Hepatocyte (in vitro differentiated cells and primary cell): ENCODE data around the genes TRIM74, BUD23 and TMEM270.

GRCh38 chr7:72926008-72926986 lies 1.4 kb downstream of the POM121 start:
- RAMPAGE, long total RNA, result no peak
- RRBS, result no CpG with 5 or more reads among the region's 20 CpGs

DNA sequence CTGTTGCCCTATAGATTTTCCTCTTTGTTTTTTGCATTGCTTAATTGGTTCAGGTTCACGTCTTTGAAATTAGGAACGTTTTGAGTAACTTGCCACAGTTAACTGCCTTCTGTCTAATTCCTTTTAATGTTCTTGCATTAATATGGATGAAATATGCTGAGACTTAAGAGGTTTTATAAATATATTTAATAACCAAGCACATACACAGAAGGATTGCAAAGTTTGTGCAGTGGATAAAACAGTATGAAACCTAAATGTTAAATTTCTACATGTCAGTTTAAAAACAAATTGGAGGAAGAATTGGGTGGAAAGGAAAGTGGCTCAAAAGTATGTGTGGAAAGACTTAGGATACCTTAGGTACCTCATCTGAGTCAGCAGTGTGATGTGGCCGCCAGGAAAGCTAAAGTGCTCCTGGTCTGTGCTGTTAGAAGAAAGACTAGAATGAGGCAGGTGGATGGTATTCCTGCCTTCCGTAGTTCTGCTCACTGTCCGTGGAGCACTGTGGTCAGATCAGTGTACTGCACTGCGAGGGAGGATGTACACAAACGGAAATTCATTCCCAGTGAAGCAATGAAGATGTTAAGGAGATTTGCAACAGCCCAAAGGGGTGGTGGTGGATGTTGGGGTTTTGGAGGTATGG lies 3.7 kb downstream of the POM121 start:
- RAMPAGE, long total RNA, result no peak
- RRBS, result no CpG with 5 or more reads among the region's 7 CpGs

GRCh38 chr7:72944284-72945025 lies 19.6 kb downstream of the POM121 start:
- RAMPAGE, long total RNA, result no peak
- RRBS, result no CpG with 5 or more reads among the region's 13 CpGs

GRCh38 chr7:72954371-72955024 lies 14.8 kb downstream of the TRIM74 start:
- RAMPAGE, long total RNA, result no peak
- RRBS, result no CpG with 5 or more reads among the region's 60 CpGs

DNA sequence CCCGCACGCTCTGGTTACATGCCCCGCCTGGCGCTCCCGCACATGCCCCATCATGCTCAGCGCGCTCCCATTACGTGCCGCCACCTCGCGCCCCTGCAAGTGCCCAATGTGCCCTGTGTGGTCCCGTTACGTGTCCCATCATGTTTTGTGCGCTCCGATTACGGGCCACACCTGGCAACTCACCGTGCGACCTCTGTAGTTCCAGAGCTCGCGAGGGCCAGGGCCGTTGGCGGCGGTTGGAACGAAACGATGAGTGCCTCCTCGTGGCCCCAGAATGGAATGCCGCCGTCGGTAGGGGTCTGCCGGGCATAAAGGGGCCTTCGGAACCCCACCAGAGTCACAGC lies at the start of gene TRIM74:
TRIM74 (minus strand) TSS at position 58 of the 344 bp plus-strand sequence.
- RAMPAGE, long total RNA, result no peak
- RRBS, result no CpG with 5 or more reads among the region's 31 CpGs

GRCh38 chr7:73201233-73201518 lies 45.9 kb upstream of the SPDYE10 start:
- RAMPAGE, long total RNA, result no peak
- RRBS, result no CpG with 5 or more reads among the region's 6 CpGs

DNA sequence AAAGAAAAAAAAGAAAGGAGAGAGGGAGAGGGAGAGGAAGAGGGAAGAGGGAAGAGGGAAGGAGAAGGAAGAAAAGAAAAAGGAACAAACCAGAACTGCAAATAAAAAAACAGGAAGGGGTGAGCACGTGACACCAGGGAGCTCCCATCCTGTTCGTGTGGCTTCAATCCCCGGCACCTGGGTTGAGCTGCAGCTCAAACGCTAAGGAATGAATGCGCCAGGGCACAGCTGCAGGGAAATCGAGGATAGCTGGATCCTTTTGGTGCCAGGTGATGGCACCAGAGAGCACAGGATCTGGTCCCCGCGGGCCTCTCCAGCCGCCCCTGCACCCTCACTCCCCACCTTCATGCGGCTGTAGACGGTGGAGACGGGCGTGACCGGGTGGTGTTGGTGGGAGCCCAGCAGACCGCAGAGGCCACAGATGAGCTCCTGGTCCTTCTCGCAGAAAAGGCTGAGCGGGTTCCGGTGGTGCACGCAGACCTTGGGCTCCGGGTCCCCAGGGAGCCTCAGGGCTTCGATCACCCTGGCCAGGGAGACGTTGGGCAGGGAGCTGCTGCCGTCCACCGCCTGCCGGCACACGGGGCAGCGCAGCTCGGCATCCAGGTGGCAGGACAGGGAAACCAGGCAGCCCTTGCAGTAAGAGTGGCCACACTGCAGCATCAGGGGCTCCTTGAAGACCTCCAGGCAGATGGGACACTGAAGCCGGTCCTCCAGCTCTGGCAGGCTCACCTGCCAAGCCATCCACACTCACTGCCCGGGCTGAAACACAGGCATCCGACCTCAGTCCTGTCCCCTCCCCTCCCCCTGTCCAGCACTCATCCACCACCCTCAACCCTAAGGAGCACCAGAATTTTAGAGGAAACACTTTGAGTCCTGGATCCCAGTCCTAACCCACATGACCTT lies 3.6 kb downstream of the TRIM50 start:
- RAMPAGE, long total RNA, result no peak
- RRBS, result 40% methylated on average over 3 of the region's 31 CpGs

DNA sequence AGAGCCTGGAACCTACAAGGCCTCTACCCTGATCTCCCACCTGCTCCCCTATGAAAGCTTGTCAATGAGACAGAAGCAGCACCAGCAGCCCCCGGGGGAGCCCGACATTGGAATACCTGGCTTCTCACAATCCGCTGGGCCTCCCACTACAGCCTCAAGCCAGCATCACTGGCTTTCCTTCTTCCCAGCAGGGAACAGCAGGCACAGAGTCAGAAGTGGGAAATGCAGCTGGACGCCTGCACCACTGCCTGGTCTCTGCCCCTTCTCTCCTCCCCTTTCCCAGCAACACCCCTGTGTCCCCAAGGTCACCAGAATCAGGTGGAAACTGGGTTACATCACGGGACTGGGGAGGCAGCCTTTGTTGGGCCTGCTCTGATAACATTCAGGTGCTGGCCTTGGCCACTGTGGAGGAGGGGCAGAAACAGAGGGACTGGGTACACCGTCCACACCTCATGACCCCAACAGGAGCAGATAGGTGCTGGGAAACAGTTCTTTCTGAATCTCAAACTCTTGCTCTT lies 2.5 kb downstream of the TRIM50 start:
- RAMPAGE, long total RNA, result no peak
- RRBS, result no CpG with 5 or more reads among the region's 6 CpGs

GRCh38 chr7:73614348-73614894 lies 9.9 kb downstream of the MLXIPL start:
- RAMPAGE, long total RNA, result no peak
- RRBS, result no CpG with 5 or more reads among the region's 13 CpGs

GRCh38 chr7:73682725-73683303 lies 439 bp downstream of the DNAJC30 start:
- RAMPAGE, long total RNA, result no peak
- RRBS, result under 1% methylated on average over 19 of the region's 64 CpGs

- RAMPAGE, long total RNA, result start-site peak on the plus strand at chr7:73683591-73683622, 112 and 43 reads in 2 replicates
- RRBS, result 2% methylated on average over 26 of the region's 70 CpGs
Measured at GRCh38 chr7:73683523-73684500, at the start of gene BUD23. BUD23 (plus strand) TSS chr7:73683597.

DNA sequence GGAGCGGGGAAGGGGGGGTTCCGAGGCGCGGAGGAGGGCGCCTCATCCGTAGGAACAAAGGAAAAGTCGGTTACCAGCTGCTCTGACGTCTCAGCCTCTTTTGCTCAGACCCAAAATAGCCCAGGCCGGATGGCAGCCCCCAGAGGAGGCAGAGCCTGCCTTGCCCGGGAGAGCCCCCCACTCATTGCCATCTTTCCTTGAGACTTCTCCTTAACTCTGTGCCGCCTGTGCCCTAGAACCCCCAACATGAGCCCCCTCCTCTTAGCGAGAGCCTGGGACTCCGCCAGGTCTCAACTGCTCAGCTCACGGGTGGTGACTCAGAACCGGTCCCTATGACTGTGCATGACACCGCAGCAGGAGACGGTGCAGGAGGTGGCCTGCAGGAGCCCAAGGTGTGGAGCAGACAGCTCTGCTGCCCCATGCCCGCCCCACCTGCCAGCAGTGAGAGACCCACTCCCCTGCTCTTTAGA lies 13.2 kb downstream of the STX1A start:
- RAMPAGE, long total RNA, result no peak
- RRBS, result 100% methylated on average over 1 of the region's 18 CpGs

GRCh38 chr7:73768302-73769493 lies 1.4 kb downstream of the CLDN3 start:
- RAMPAGE, long total RNA, result no peak
- RRBS, result no CpG with 5 or more reads among the region's 63 CpGs

DNA sequence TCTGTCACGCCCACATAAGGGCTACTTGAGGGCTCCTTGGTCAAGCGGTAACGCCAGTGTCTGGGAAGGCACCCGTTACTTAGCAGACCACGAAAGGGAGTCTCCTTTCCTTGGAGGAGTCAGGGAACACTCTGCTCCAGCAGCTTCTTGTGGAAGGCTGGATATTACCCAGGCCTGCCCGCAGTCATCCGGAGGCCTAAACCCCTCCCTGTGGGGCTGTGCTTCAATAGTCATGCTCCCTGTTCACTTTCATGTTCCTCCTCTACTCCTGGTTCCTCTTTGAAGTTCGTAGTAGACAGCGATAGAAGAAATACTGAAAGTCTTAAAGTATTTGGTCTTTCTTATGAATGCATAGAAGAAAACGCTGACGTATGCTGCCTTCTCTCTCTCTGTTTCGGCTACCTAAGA lies 3.4 kb upstream of the METTL27 start:
- RAMPAGE, long total RNA, result no peak
- RRBS, result no CpG with 5 or more reads among the region's 12 CpGs

DNA sequence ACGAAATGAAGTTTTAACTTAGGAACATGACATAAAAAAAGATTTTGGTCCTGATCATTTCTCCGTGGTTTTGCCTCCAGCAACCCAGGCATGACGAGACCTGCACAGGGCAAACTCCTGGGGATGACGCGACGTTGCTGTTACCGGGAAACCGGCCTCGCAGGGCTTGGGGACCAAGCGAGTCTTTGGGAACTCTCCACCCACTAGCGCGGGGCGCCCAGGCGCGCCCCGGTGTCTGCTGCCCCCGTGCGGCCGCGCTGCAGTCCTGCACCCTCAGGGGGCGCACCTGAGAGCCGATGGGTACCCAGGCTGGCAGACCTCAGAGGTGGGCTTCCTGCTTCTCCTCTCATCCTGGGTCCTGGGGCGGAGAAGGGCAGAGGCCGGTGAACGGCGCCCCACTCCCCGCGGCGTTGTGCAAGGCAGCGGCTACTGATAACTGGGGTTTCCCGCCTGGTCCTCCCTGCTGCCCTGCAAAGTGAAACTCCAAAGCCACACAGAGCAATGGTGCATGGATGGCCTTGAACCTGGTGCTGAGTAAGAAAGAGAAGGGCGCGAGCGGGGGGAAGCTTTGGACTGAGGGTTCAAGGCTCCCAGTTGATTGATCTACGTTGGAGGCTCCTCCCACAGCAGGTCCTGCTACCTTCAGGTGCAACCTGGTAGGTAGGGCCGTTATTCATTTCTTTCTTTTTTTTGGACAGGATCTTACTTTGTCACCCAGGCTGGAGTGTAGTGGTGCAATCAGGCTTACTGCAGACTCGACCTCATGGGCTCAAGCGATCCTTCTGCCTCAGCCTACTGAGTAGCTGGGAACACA lies 5.3 kb upstream of the TMEM270 start:
- RAMPAGE, long total RNA, result no peak
- RRBS, result 1% methylated on average over 9 of the region's 38 CpGs

DNA sequence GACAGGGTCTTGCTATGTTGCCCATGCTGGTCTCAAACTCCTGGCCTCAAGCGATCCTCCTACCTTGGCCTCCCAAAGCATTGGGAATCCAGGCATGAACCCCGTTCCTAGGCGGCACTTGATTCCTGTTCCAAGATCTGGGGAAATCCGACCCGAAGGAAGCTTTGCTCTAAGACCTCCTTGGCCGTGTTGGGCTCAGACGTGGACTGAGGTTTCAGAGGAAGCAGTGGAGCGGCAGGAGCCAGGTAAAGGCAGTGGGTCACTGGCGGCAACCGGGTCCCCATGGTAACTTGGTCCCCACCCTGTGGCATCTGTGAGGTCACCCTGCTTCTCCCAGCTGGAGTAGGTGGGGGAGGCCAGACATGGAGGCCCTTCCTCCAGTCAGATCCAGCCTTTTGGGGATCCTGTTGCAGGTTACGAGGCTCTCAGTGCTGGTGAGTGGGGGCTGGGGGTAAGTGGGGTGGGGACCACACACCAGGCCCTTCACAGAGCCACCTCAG lies at the start of gene TMEM270:
TMEM270 (plus strand) TSS at position 327 of the 500 bp plus-strand sequence.
- RAMPAGE, long total RNA, result no peak
- RRBS, result no CpG with 5 or more reads among the region's 11 CpGs

GRCh38 chr7:74026540-74027206 lies 1.3 kb upstream of the ELN start:
- RAMPAGE, long total RNA, result no peak
- RRBS, result no CpG with 5 or more reads among the region's 14 CpGs

DNA sequence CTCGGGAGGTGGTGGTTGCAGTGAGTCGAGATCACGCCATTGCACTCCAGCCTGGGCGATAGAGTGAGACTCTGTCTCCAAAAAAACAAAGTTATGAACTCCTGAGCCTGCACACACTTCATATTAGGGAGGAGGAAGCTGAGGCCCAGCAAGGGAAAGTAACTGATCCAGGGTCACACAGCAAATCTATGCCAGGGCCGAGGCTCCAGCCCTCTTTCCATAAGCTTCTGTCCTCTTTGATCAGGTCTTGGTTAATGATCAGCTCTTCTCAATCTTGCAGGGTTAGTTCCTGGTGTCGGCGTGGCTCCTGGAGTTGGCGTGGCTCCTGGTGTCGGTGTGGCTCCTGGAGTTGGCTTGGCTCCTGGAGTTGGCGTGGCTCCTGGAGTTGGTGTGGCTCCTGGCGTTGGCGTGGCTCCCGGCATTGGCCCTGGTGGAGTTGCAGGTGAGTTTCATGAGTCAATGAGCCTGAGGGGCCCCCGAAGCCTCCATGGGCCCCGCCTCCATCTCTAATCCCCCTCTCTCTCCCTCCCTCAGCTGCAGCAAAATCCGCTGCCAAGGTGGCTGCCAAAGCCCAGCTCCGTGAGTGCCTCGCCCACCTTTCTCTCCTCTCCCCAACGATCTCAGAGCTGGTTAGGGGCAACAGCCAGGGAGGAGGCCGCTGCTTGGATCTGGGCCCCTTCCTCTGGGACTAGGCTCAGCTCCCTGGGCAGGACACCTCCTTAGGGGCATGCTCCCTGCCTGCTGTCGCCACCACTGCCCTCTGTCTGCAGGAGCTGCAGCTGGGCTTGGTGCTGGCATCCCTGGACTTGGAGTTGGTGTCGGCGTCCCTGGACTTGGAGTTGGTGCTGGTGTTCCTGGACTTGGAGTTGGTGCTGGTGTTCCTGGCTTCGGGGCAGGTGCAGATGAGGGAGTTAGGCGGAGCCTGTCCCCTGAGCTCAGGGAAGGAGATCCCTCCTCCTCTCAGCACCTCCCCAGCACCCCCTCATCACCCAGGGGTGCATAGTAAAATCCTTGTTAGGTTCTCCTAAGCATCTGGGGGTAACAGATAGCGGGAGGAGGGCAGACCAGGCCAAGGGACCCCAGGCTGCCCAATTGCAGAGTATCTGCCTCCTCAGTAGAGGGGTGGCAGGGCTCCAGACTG lies 23.6 kb upstream of the LIMK1 start:
- RAMPAGE, long total RNA, result no peak
- RRBS, result no CpG with 5 or more reads among the region's 26 CpGs

DNA sequence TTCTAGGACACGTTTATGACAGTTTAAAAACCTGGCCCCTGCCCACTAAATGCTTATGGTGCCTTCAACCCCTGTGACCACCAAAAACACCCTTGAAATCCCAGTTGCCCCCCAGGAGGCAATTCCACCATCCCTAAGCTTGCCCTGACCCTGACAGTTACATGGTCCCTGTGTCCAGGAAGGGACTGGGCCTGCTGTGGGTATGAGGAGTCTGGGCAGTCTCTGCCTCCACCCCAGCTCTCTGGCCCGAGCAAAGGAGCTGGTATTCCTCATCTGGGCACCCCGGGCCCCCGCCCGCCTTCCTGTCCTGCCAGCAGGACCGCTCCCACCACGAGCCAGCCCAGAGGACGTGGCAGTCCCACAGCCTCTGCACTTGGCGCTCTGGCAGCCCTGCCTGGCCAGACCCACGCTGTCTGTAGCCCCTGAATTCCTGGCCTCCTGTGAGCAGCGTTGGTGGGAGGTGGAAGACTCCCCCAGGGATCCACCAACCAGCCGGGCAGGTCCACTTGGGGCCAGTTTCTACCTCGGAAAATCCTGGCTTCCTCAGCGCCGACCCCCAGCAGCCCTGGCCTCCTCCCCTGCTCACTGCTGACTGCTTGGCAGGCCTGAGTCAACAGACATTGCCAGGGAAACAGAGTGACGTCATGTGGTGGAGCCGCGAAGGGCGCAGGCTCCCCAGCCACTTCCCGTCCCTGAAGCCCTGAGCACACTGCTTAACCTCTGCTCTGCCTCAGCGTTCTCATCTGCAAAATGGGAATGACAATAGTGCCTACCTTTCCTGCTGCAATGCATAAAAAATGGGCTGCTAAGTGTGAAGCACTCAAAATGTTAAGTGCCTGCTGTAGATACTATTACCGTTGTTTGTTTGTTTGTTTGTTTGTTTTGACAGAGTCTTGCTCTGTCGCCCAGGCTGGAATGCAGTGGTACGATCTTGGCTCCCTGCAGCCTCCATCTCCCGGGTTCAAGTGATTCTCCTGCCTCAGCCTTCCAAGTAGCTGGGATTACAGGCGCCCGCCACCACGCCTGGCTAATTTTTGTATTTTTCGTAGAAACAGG lies 21.6 kb upstream of the LIMK1 start:
- RAMPAGE, long total RNA, result no peak
- RRBS, result no CpG with 5 or more reads among the region's 29 CpGs

DNA sequence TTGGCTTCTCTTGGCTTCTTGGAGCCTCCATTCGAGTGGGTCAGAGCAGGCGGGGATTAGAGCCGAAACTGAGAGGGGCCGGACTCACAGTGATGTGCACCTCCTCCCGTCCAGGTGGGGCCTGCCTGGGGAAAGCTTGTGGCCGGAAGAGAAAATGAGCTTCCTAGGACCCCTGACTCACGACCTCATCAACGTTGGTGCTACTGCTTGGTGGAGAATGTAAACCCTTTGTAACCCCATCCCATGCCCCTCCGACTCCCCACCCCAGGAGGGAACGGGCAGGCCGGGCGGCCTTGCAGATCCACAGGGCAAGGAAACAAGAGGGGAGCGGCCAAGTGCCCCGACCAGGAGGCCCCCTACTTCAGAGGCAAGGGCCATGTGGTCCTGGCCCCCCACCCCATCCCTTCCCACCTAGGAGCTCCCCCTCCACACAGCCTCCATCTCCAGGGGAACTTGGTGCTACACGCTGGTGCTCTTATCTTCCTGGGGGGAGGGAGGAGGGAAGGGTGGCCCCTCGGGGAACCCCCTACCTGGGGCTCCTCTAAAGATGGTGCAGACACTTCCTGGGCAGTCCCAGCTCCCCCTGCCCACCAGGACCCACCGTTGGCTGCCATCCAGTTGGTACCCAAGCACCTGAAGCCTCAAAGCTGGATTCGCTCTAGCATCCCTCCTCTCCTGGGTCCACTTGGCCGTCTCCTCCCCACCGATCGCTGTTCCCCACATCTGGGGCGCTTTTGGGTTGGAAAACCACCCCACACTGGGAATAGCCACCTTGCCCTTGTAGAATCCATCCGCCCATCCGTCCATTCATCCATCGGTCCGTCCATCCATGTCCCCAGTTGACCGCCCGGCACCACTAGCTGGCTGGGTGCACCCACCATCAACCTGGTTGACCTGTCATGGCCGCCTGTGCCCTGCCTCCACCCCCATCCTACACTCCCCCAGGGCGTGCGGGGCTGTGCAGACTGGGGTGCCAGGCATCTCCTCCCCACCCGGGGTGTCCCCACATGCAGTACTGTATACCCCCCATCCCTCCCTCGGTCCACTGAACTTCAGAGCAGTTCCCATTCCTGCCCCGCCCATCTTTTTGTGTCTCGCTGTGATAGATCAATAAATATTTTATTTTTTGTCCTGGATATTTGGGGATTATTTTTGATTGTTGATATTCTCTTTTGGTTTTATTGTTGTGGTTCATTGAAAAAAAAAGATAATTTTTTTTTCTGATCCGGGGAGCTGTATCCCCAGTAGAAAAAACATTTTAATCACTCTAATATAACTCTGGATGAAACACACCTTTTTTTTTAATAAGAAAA lies 14.6 kb upstream of the LIMK1 start:
- RAMPAGE, long total RNA, result no peak
- RRBS, result 75% methylated on average over 2 of the region's 36 CpGs